Liver (tissue), 9 donors: ENCODE results near the gene NKD2.

DNA sequence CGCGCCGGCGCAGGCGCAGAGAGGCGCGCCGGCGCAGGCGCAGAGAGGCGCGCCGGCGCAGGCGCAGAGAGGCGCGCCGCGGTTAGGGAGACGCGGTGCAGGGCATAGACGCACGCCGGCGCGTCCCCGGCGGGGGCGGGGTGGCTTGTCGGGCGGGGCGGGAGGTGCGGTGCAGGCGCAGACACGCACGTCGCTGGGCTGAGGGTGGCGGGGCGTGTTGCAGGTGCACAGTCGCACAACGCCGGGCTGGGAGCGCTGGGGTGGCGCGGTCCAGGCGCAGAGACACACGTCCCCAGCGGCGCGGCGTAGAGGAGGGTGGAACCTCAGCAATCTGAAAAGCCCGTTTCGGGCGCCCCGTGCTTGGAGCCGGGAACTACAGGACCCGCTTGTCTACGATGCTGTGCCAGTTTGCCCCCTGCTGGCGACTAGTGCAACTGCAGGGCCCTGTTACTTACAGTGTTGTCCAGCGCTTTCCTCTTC lies 79.1 kb upstream of the PLEKHG4B start:
- PRO-cap, 5 experiments = no peak in any of the 5 experiments
- RAMPAGE, long total RNA, 2 experiments = no peak in any of the 2 experiments
- RRBS = no CpG with 5 or more reads among the region's 60 CpGs

GRCh38 chr5:53226-54257 lies 38.4 kb upstream of the PLEKHG4B start:
- PRO-cap, 5 experiments = peak in 1 of 5 experiments; most common plus-strand start chr5:54054 (in 1); most common minus-strand start chr5:53888 (in 1)
- RAMPAGE, long total RNA, 2 experiments = no peak in any of the 2 experiments
- RRBS = 5% methylated on average over 15 of the region's 101 CpGs

DNA sequence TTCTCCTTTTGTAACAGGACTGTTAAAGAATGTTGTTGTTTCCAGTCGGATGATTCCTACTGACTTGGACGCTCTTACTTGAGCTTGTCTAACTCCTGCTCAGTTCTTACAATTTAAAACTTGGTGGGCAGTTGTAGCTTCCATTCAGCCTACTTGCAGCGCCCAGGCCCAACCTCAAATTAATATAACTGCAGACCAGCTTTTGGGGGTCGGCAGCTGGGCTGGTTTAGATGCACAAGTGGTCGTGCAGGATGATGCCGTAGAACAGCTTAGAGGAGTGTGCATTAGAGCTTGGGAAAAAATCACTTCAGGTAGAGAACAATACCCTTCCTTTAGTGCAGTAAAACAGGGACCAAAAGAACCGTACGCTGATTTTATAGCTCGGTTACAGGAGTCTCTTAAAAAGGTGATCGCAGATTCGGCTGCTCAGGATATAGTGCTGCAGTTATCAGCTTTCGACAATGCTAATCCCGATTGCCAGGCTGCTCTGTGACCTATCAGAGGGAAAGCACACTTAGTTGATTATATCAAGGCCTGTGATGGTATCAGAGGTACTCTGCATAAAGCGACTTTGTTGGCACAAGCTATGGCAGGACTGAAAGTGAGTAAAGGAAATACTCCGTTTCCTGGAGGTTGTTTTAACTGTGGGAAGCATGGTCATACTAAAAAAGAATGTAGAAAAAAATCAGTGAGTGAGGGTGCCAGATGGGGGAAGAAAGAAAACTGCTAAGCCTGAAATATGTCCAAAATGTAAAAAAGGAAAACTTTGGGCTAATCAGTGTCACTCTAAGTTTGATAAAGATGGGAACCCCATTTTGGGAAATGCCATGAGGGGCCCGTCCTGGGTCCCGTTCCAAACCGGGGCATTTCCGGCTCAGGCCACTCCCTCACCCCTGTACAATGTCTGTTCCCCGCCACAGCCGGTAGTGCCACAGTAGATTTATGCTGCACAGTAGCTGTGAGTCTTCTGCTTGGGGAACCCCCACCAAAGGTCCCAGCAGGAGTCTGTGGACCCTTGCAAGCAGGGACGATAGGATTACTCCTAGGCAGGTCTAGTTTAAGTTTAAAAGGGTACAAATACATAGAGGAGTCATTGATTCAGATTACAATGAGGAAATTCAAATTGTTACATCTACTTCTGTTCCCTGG lies 25.5 kb downstream of the SDHA start:
- PRO-cap, 5 experiments = no peak in any of the 5 experiments
- RAMPAGE, long total RNA, 2 experiments = no peak in any of the 2 experiments
- RRBS = no CpG with 5 or more reads among the region's 22 CpGs

- PRO-cap, 5 experiments = no peak in any of the 5 experiments
- RAMPAGE, long total RNA, 2 experiments = no peak in any of the 2 experiments
- RRBS = no CpG with 5 or more reads among the region's 10 CpGs
Measured at GRCh38 chr5:283202-284114, 12.0 kb downstream of the PDCD6 start.

DNA sequence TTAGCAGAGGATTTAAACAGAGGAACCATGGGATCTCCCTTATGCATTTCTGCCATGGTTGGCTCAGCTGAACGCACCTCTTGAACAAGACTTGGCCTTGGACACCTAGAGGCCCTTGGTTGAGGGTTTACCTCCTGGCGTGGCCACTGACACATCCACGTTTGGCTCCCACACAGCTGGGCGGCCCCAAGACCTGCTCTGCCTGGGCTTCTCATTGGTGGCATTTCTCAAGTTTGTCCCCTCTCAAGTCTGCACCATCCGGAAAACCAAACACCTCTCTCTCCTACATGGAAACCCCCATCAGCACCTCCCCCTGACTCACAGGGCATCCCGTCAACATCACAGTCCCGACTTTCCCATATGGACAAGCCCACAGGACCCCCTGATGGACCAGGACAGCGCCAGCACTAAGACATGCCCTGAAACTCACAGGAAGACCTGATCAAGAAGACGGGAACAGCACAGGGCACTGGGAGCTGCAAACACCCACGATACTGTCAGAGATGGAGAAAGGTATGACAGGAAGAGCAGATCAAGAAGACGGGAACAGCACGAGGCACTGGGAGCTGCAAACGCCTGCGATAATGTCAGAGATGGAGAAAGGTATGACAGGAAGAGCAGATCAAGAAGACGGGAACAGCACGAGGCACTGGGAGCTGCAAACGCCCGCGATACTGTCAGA lies 21.5 kb downstream of the PDCD6 start:
- PRO-cap, 5 experiments = no peak in any of the 5 experiments
- RAMPAGE, long total RNA, 2 experiments = no peak in any of the 2 experiments
- RRBS = no CpG with 5 or more reads among the region's 19 CpGs

- PRO-cap, 5 experiments = no peak in any of the 5 experiments
- RAMPAGE, long total RNA, 2 experiments = no peak in any of the 2 experiments
- RRBS = no CpG with 5 or more reads among the region's 8 CpGs
Measured at GRCh38 chr5:399383-399623, 43.7 kb upstream of the EXOC3 start.

- PRO-cap, 5 experiments = no peak in any of the 5 experiments
- RAMPAGE, long total RNA, 2 experiments = no peak in any of the 2 experiments
- RRBS = no CpG with 5 or more reads among the region's 46 CpGs
Measured at GRCh38 chr5:415159-416269, 27.5 kb upstream of the EXOC3 start.

DNA sequence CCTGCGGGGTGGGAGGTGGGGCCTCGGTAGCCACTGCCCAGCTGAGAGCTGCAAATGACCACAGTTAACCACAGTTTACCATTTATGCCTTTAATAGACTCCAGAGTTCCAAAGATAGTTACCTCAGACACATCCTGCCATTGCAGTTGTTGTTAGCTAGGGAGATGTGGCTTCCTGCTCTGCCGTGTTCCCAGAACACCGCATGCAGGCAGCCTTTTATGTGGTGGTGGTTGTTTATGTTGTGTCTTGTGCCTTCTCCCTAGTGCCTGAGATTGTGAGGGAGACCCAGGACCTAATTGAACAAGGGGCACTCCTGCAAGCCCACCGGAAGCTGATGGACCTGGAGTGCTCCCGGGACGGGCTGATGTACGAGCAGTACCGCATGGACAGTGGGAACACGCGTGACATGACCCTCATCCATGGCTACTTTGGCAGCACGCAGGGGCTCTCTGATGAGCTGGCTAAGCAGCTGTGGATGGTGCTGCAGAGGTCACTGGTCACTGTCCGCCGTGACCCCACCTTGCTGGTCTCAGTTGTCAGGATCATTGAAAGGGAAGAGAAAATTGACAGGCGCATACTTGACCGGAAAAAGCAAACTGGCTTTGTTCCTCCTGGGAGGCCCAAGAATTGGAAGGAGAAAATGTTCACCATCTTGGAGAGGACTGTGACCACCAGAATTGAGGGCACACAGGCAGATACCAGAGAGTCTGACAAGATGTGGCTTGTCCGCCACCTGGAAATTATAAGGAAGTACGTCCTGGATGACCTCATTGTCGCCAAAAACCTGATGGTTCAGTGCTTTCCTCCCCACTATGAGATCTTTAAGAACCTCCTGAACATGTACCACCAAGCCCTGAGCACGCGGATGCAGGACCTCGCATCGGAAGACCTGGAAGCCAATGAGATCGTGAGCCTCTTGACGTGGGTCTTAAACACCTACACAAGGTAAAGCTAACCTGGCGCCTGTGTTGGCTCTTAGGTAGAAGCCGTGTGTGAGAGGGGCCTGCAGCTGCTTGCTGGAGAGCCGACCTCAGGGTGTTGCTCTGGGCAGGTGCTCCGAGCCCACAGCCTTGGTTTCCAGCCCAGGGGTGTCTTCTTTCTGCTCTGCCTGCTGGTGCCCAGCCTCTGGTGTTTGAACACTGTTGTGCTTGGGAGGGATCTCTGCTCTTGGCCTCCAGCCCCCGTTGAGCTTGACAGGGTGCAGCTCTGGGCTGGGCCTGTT lies 10.5 kb downstream of the EXOC3 start:
- PRO-cap, 5 experiments = no peak in any of the 5 experiments
- RAMPAGE, long total RNA, 2 experiments = no peak in any of the 2 experiments
- RRBS = no CpG with 5 or more reads among the region's 30 CpGs

DNA sequence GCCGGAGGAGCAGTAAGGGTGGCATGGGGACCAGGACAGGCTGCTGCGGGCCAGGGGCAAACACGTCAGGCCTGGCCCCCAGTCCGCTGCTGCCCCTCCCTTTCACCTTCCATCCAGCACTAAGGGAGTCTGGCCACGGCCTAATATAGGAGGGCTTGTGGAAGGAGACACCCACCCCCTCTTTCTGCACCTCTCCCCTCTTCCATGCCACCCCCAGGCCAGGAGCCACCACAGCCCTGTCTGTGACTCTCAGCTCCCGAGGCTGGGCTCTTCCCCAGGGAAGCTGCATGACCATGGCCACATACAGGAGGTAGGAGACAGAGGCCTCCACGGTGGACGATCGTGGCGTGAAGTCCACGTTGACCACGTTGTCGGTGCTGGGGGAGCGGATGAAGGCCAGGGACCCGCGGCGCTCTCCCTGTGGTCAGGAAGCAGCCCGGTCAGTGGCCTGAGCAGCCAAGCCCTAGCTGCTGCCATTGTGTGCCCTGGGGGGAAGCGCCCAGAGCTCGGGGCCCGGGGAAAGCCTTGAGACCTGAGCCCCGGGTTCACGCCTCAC lies 34.1 kb downstream of the EXOC3 start:
- PRO-cap, 5 experiments = no peak in any of the 5 experiments
- RAMPAGE, long total RNA, 2 experiments = no peak in any of the 2 experiments
- RRBS = 75% methylated on average over 4 of the region's 23 CpGs

- PRO-cap, 5 experiments = no peak in any of the 5 experiments
- RAMPAGE, long total RNA, 2 experiments = no peak in any of the 2 experiments
- RRBS = 87% methylated on average over 9 of the region's 27 CpGs
Measured at GRCh38 chr5:482456-482881, 39.5 kb downstream of the EXOC3 start.

- PRO-cap, 5 experiments = no peak in any of the 5 experiments
- RAMPAGE, long total RNA, 2 experiments = no peak in any of the 2 experiments
- RRBS = 33% methylated on average over 4 of the region's 27 CpGs
Measured at GRCh38 chr5:532471-533252, 8.4 kb upstream of the SLC9A3 start.

DNA sequence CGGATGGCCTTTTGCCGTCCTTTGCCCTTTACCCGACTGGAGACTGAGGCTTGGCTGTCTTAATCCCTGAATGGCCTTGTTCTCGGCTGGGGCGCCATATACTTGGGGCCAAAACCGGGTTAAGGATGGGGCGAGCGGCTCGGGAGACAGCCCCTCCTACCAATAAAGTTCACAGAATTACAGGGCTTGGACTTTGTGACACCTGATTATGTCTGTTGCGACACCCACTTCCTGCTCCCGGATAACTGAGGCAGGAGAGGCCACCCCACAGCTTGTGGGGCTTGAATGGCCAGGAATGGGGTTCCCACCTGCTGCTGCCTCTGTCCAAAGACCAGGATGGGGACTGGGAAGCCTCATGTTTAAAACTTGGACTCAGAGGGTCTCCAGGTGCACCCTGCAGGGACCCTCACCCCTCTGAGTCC lies 22.4 kb upstream of the SLC9A3 start:
- PRO-cap, 5 experiments = no peak in any of the 5 experiments
- RAMPAGE, long total RNA, 2 experiments = no peak in any of the 2 experiments
- RRBS = 85% methylated on average over 5 of the region's 11 CpGs

DNA sequence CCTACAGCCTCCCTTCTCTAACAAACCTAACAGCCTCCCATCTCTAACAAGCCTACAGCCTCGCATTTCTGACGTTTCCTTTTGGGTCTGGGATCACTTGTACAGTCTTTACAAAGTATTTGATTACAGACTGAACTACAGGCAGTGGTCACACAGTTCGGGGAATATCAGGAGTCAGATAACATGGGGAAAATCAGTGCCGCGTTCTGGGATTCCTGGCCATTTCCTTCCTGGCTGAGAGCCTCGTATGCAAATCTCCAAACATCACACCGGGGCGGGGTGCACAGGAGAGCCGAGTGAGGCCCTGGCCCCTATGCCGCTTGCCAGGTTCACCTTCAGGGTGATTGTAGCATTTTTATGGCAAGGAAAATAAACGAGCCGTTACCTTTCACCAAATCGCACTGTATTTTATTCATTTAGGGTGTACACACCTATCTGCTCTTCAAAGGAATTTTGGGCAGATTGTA lies 29.6 kb upstream of the SLC9A3 start:
- PRO-cap, 5 experiments = no peak in any of the 5 experiments
- RAMPAGE, long total RNA, 2 experiments = no peak in any of the 2 experiments
- RRBS = no CpG with 5 or more reads among the region's 13 CpGs

GRCh38 chr5:620033-620475 lies 7.9 kb downstream of the CEP72 start:
- PRO-cap, 5 experiments = no peak in any of the 5 experiments
- RAMPAGE, long total RNA, 2 experiments = no peak in any of the 2 experiments
- RRBS = no CpG with 5 or more reads among the region's 16 CpGs

- PRO-cap, 5 experiments = no peak in any of the 5 experiments
- RAMPAGE, long total RNA, 2 experiments = no peak in any of the 2 experiments
- RRBS = no CpG with 5 or more reads among the region's 10 CpGs
Measured at GRCh38 chr5:683566-683910, 9.6 kb downstream of the TPPP start.

- PRO-cap, 5 experiments = peak in 1 of 5 experiments; most common minus-strand start chr5:694096 (in 1)
- RAMPAGE, long total RNA, 2 experiments = no peak in any of the 2 experiments
- RRBS = no CpG with 5 or more reads among the region's 34 CpGs
Measured at GRCh38 chr5:693894-694245, 718 bp upstream of the TPPP start.

DNA sequence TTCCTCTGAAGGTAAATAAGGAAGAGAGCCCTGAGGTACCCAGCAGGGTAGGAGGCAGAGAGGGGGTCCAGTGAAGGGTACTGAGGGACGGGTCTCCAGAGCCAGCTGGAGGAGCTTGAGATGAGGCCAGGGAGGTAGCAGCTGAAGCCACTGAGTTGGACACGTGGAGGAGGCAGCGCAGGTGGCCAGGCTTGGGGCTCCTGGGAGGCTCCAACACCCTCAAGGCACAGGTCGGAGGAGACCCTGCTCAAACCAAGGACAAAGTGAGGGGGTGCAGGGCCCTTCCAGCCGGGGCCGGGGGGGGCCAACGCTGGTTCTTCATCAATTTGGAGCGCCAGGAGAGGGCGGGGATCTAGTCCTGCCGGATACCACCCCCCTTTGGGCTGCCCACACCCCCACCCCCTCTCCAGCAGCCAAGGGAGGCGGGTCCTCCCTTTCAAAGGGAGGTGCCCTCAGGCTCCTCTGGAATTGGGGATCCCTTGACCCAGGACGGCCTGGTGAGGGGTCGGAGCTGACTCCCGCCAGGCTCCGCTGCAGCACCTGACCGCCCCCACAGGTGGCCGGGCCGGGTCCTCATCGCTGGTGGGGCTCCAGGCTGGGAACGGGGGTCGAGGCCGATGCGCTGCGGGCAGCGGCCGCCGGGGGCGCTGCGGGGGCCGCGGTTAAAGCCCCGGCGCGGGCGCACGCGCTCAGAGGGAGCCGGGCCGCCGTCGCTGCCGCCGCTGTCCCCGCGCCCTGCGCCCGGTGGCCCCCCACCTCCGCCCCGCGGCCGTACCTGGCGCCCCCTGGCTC lies at the start of gene NKD2:
NKD2 (plus strand) TSS at position 692 of the 792 bp plus-strand sequence.
- PRO-cap, 5 experiments = peak in 5 of 5 experiments; most common plus-strand start position 692 of the sequence (in 5)
- RAMPAGE, long total RNA, 2 experiments = no peak in any of the 2 experiments
- RRBS = 7% methylated on average over 29 of the region's 52 CpGs

- PRO-cap, 5 experiments = no peak in any of the 5 experiments
- RAMPAGE, long total RNA, 2 experiments = no peak in any of the 2 experiments
- RRBS = no CpG with 5 or more reads among the region's 11 CpGs
Measured at GRCh38 chr5:1041363-1042064, 32.9 kb downstream of the NKD2 start.

GRCh38 chr5:1061317-1061779 lies 50.5 kb downstream of the SLC12A7 start:
- PRO-cap, 5 experiments = no peak in any of the 5 experiments
- RAMPAGE, long total RNA, 2 experiments = no peak in any of the 2 experiments
- RRBS = no CpG with 5 or more reads among the region's 44 CpGs

GRCh38 chr5:1099747-1100543 lies 11.9 kb downstream of the SLC12A7 start:
- PRO-cap, 5 experiments = peak in 1 of 5 experiments; most common plus-strand start chr5:1100023 (in 1); most common minus-strand start chr5:1100112 (in 1)
- RAMPAGE, long total RNA, 2 experiments = no peak in any of the 2 experiments
- RRBS = 63% methylated on average over 9 of the region's 47 CpGs